Ascending aorta (tissue), 1 donor: ENCODE measurements around a stretch of chr5.

- PRO-cap = no peak
Observed at GRCh38 chr5:78628016-78628762, 20.4 kb downstream of the LHFPL2 start.

DNA sequence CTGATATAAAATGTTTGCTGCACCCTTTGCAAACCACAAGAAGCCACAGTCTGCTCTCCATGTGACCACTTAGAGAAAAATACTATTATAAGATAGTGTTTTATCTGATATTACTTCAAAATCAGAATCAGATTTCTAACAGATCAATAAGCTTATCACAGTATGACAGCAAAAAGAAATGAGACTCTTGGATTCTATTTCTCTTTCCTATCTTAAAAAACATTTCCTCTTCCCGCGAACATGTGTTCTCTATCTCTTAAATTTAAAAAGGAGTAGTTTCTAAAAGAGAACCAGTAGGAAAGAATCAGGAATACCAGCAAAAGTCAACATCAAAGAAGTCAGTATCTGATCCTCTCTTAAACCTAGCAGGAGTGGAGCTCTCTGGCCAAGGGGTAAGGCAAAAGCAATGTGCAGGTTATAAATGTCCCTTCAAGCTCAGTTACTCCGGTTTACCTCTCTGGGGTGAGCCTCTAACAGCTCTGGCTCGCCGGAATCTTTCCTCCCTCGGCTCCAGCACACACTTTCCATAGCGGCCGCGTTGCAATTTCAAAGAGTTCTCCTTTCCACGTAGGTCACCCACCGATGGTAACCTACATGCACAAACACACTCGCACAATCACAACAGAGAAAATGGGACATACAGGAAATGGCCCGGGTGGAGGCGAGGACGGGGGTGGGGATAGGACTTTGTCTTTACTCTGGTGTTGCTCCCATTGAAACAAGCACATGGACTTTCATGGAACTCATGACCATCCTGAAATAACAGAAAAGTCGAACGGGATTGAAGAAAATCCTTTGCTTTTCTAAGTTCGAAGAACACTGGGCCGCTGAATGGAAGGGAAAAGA is 1.4 kb downstream of the LHFPL2 start:
- PRO-cap = no peak

GRCh38 chr5:78650329-78651000 is 1.9 kb upstream of the LHFPL2 start:
- PRO-cap = unidirectional peak, minus-strand start at chr5:78650387

DNA sequence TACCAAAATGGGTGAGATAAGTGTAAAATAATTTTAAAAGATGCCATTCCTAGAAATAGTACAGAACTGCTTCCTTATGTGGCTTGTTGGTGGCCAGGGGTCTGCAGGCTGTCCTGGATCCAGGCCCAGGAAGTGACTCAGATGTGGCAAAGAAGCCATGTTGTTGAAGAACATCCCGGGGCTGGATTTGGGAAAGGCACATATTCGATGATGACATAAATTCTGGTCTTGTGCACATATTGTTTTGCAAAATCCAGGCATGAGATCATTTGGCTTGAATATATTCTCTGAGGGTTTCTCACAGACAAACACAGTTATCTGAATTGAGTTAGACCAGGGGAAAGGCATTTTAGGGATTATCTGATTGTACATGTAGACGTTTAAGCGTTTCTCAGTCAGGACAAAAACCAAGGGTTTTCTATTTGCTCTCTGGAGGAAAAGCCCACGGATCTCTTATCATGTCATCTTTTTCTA is 29.2 kb upstream of the LHFPL2 start:
- PRO-cap = no peak

- PRO-cap = no peak
Observed at GRCh38 chr5:78699462-78700269, 51.1 kb upstream of the LHFPL2 start.

DNA sequence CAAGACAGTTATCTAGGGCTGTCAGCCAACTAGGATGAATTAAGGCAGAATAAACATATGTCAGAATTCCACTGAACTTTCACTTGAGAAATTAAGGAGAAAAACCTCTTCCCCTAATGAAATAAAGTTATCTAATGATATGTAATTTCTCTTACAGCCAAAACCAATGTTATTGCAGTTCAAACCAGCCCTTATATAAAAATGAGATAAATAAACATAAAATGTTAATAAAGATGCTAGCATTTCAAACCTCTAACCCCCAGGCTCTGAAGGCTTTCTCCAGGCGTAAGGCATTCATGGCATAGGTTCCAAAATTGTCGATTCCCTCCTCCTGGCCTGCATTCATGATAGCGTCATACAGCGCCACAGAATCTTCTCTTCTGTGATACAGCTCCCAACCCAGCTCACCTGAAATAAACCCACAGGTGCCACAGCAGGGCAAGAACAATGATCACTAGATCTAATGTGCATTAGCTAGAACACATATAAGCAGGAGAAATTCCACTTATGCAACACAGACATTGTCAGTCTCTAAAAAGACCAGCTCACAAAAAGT is 41.1 kb upstream of the ARSB start:
- PRO-cap = no peak

GRCh38 chr5:79069804-79070622 is 446 bp downstream of the BHMT2 start:
- PRO-cap = no peak

- PRO-cap = no peak
Observed at GRCh38 chr5:79258474-79258870, 22.5 kb downstream of the JMY start.

DNA sequence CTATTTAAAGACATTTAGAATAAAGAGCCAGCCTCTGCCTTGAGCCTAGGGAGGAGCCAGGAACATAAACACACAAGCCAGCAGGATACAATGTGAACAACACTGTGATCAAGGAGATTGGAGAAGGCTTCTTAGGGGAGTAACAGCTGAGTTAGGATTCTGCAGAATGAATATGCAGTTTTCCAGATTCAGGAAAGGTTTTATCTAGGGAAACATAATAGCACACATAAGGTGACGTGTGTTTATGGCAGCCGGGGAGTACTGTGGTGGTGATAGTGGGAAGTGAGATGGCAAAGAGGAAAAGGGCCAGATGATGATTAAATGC is 33.2 kb upstream of the HOMER1 start:
- PRO-cap = no peak

GRCh38 chr5:79619524-79620137 is 7.4 kb downstream of the TENT2 start:
- PRO-cap = no peak

DNA sequence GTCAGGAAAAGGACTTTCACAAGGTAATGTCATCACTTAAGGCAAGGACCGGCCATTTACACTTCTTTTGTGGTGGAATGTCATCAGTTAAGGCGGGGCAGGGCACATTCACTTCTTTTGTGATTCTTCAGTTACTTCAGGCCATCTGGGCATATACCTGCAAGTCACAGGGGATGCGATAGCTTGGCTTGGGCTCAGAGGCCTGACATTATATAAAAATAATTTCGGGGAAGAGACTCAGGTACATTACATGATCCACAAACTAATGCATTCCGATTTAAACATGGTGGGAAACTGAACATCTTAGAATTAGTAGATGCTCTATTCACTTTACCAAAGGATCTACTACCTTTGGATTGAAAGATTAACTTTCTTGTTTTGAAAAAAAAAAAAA is 70.1 kb downstream of the SERINC5 start:
- PRO-cap = no peak

- PRO-cap = unidirectional peak, plus-strand start at chr5:80217497
Observed at GRCh38 chr5:80217190-80217670, 38.6 kb downstream of the SERINC5 start.

- PRO-cap = no peak
Observed at GRCh38 chr5:80255442-80255929, 362 bp downstream of the SERINC5 start.

- PRO-cap = no peak
Observed at GRCh38 chr5:80632010-80632232, 22.5 kb upstream of the MSH3 start.

DNA sequence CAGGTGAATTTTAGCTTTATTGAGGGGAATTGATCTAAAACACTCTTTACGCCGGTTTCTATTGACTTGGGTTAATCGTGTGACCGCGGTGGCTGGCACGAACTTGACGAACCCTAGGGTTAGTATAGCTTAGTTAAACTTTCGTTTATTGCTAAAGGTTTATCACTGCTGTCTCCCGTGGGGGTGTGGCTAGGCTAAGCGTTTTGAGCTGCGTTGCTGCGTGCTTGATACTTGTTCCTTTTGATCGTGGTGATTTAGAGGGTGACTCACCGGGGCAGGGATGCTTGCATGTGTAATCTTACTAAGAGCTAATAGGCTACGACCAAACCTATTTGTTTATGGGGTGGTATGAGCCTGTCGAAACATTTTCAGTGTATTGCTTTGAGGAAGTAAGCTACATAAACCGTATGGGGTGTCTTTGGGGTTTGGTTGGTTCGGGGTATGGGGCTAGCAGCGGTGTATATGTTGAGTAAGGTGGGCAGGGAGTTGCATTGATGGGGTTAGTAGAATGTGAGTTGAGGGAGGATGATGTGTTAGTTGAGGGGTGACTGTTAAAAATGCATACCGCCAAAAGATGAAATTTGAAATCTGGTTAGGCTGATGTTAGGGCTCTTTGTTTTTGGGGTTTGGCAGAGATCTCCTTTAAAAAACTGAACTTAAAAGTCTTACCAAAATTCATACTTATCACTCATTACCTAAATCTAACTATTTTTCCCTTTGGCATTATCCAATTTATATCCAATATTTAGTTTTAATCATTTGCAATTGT is 2.5 kb upstream of the MSH3 start:
- PRO-cap = no peak

GRCh38 chr5:81234680-81235698 is 1.9 kb downstream of the CKMT2 start:
- PRO-cap = no peak

DNA sequence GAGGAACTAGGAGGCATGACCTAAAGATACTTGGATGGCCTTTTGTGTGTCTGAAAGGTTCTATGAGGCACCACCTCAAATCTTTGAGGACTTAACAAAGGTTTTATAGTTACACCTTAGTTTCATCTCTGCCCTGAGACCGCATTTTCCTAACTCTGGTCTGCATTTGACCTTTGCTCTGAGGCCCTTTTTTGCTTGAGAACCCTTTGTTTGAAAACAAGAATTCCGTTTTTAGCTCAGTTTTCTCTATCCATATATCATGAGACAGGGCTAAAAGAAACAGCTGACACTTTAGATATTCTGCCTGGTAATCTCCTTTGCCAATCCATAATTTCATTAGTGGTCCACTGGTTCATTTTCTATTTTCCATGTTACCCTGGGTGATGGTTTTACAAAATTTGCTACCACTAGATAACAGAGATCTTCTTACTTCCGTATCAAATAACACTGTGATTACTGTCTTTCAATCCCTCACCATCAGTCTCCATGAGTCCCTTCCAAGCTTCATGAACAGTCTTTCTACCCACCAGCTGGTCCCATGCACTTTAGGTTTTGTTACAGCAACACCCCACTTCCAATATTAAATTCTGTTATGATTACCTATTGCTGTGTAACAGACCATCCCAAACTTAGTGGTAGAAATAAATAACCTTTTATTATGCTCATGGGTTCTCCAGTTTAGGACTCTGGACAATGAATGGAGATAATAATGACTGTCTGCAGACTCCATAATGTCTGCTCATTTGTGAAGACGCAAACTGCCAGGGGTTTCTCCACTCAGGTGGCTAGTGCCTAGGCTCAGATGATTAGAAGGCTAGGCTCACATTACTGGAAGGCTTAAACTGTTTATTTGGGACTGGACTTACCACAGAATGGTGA is 148.2 kb downstream of the SSBP2 start:
- PRO-cap = no peak

DNA sequence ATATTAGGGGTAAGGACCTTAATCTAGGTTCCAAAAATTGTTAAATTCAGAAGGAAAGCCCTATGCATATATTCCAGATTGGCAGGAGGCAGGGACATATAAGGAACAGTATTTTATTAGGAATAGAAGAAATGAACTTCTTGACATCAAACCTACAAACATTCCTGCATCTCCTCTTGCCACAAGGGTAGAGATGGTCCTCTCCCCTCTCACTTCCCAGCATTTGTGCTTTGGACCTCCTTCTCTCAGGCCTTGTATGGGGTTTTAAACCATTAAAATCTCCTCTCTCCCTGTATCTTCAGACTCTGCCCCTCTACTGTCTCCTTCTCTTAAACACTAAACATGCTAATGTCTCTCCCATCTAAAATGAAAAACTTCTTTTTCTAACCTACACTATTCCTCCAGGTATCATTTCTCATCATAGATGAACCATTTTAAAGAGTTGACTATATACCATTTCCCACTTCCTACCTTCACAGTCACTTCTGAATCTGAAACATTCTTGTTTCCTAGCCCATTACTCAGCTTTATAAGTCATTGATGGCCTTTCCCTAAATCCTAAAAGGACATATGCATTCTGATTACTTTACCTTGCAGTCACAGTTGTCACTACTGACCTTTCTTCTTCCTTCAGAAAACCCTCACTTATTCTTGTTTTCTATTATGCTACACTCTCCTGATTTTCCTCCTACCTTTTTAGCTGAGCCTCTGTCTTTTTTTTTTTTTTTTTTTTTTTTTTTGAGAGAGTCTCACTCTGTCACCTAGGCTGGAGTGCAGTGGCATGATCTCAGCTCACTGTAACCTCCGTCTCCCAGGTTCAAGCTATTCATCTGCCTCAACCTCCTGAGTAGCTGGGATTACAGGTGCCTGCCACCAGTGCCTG is 118.3 kb downstream of the SSBP2 start:
- PRO-cap = no peak

- PRO-cap = no peak
Observed at GRCh38 chr5:81699591-81699895, 51.4 kb downstream of the SSBP2 start.

DNA sequence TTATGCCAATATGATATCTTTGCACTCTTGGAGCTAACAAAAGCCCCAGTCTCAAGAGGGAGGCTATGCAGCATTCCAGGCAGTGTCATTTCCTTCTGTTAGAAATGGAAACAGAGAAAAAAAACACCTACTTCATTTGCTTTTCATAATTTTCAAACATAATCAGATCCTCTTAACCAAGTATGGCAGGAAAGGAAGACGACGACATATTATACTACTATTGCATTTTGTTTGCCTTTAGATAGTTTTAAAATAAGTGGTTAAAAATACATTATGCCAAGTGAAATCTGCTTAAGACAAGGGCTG is 5.3 kb upstream of the SSBP2 start:
- PRO-cap = no peak